Colonic mucosa (tissue), 1 donor: ENCODE data around the gene ZDHHC8.

DNA sequence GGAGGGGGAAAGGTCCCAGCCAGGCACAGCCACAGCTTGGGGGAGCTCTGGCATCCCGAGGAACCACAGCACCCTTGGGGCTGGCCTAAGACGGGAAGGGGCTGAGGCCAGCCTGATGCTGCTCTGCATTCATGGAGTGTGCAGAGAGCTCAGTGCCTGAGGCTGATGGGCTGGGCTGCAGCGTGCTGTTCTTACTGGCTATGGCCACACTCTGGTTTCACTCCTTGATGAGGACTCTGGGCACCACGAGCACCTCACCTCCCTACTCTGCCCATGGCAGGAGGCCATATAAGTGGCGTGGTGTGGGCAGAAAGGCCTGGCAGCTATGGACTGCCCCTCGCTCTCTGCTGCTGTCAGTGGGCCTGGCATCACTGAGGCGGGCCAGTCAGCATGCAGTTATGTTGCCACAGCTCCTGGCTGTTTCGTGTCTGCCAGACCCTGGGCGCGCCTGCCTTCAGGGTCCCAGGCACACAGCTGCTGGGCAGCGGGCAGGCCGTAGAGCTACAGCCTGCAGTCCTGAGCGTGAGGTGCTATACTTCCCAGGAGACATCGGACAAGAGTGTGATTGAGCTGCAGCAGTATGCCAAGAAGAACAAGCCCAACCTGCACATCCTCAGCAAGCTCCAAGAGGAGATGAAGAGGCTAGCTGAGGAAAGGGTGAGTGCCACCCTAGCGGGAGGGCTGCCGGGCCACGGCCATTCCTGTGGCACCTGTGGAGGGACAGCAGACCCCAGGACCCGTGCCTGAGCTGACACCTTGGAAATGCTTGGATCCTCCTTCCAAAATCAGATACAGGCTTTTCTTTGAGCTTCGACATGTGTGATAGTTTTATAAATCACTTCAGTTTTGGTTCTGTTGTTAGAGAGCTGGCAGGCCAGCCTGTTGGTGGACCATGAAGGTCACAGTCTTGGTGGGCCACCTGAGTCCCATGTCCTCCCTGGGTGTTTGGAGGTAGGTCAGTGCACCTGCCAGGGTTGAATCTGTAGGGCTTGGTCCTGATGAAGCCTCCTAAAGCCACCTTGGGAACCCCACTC is 7.2 kb upstream of the RANBP1 start:
- PRO-cap = no peak

- PRO-cap = no peak
Measured at GRCh38 chr22:20112693-20113128, 3.2 kb upstream of the RANBP1 start.

DNA sequence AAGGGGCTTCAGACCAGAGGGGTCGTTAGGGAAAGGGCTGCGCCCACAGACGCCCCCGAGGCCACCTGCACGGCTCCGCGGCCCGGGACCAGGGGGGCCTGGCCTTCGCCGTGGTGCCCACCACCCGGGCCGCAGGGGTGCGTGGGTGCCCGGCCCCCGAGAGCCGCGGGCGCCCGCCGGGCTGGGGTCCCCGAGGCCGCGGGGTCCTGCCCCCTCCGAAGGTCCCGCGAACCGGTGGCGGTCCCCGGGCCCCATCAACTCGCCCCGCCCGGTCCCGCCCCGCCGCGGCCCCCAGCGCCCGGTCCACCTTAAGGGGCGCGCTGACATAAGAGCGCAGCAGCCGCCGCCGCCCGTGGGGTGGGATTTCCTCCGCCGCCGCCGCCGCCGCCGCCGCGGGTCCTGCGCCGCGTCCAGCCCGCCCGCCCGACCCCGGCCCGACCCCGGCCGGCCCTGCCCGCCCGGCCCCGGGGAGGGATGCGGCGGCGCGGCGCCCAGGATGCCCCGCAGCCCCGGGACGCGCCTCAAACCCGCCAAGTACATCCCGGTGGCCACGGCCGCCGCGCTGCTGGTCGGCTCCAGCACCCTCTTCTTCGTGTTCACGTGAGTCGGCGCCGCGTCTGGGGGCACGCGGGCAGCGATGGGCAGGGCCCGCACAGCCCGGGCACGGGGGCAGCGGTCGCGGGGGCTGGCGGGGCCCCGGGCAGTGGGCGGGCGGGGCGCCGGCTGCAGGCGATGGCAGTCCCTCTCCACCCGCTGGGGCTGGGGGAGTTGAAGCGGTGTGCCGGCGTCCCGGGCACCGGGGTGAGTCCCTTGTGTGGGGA is at the start of gene ZDHHC8:
ZDHHC8 (plus strand) TSS at position 353 of the 821 bp plus-strand sequence.
- PRO-cap = bidirectional peak, plus-strand start at position 362 of the sequence, minus-strand start at position 256 of the sequence; unidirectional peak, plus-strand start at position 362 of the sequence

- PRO-cap = no peak
Measured at GRCh38 chr22:20132273-20132782, 724 bp downstream of the ZDHHC8 start.

GRCh38 chr22:20320965-20321551 is 1.2 kb upstream of the DGCR6L start:
- PRO-cap = no peak

DNA sequence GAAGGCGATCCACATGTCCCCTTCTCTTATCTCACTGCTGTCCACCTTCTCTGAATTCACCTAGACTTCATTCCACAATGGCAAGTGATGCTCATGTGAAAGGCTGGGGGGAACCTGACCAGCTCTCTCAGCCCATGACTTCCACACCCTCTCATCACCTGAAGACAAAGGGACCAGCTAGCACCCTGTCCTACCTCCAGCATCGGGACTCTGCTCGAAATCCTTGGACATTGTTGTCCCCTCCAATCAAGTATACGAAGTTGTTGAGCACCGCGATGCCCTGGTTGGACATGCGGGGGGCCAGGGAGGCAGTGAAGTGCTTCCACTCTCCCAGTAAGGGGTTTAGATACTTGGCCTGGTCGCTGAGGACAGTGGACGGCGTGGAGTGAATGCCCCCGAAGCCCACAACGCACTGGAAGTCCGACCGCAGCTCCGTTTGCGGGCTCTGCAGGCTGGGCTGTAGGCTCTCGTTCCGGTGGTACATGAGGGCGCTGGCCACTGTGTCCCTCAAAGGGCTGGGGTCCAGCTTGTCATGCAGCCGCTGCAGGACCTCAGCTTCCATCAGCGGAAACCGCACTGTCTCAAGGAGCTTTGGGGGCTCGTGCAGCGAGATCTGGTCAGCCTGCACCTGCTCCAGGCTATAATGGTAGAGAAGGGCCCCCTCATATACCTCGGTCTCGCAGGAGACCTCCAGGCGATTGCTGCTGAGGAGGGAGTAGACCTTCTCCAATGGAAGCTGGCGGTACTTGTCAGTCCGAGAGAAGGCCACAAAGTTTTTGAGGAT is 27.2 kb upstream of the SCARF2 start:
- PRO-cap = no peak

DNA sequence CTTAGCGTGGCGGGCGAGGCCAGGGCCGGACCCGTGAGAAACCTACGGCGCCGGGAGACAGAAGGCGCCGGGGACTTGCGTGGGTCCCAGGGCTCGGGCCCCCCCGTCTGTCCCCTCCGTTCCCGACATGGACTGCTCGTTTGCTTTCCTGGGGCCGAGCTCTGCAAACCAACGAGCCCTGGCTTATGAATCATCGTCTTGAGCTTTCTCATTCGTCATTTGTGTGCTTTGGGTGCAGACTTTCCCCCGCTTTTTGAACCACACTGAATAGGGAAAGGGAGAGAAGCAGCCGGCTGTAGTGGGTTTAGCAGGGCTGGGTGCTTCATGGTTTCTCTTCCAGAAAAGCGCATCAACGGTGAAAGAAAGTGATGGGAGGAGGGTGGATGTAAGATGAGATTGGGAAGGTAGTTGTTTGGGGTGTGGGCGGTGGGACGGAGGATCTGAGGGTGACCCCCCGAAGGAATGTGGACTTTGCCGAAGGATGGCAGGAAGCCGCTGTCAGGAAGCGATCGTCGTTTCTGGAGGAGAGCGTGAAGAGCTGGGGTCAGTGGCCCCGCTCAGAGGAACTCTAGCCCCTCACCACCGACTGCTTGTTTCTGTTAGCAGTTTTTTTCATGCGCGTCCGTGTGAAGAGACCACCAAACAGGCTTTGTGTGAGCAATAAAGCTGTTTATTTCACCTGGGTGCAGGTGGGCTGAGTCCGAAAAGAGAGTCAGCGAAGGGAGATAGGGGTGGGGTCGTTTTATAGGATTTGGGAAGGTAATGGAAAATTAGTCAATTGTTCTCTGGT is 577 bp downstream of the MED15 start:
- PRO-cap = bidirectional peak, plus-strand start at position 266 of the sequence, minus-strand start at position 195 of the sequence

- PRO-cap = no peak
Measured at GRCh38 chr22:20555060-20555826, 47.8 kb downstream of the MED15 start.

- PRO-cap = no peak
Measured at GRCh38 chr22:20566759-20567696, 59.6 kb downstream of the MED15 start.

DNA sequence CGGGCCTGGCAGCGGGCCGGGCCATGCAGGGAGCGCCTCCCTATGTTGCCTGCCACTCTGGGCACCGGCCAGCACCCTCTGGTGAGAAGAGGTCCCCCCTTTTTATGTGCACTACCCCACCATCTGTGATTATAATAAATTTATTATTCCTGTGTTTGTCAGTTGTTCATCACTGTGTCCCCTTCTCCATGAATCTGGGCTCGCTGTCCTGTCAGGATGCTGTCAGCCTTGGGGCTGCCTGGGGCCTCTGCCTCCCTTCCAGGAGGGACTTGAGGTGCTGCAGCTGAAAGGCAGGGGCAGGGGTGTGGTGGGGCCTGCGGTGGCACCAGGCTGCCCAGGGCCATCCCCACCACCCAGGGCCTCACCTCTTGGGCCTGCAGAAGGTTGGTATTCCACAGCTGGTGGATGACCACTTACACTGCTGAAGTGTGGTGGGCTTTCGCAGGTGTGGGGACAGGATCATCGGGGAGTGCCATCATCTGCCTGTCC is 80.1 kb downstream of the MED15 start:
- PRO-cap = no peak

DNA sequence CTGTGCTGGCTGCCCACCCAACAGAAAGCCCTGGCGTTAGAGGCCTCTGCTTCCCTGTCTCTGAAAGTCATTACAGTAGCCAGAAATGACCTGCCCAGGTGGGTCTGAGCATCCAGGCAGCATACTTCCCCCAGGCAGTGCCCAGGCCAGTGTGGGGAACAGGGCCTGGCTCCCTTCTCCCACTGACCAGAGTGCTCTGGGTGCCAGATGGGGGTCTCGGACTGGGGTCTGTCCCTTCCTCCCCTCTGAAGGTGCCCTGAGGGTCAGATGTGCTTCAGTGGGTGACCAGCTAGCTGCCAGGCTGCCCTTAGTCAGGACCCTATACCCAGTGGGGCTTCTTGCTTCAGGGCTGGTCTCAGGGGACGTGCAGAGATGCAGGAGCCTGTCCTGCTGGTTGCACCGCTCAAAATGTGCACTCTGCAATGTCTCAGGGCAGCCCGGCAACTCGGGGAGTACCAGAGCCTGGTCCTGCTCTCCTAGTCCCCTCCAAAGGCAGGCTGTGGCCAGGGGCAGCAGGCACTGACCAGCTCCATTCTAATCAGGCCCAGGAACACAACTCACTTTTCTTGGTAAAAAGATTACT is 80.6 kb downstream of the MED15 start:
- PRO-cap = no peak

DNA sequence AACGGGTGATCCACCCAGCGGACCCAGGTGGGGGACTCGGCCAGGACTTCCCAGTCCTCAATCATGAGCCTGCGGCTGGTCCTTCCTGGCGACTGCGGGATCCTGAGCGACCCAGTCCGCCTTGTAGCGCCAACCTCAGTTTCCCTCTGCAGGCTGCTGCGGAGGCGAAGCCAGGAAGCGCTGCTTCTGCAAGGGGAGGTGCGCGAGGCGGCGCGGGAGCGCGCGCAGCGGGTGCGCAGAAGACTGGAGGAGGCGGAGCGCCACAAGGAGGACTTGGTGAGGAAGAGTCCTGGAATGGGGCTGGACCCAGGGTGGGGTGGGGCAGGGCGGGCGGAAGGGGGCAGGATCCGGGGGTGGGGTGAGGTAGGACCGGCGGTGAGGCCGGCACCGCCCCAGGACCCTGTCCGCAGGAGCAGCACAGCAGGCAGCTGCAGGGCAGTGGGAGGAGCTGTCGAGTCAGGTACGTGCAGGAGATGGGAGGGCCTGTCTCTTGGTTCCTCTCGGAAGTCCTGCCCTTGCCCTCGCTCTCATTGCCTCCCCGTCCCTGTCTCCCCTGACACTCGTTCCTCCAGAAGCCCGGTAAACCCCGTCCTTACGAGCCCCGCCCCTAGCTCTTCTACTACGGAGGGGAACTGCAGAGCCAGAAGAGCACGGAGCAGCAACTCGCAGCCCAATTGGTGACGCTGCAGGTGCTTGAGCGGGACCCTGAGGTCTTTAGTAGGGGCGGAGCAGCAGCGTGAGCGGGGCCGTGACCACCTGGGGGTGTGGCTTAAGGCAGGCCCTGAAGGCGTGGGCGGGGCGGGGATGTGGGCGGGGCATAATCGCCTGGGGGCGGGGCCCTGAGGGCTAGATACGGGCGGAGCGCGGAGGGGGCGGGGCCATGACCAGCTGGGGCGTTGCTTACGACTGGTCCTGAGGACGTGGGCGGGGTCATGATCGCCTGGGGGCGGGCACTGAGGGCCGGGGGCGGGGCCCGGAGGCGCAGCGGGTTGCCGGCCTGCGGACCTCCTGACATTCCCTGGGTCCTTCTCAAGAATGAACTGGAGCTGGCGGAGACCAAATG is 71.1 kb upstream of the SERPIND1 start:
- PRO-cap = bidirectional peak, plus-strand start at position 530 of the sequence, minus-strand start at position 402 of the sequence

GRCh38 chr22:20704137-20704339 is 69.9 kb upstream of the SERPIND1 start:
- PRO-cap = no peak

DNA sequence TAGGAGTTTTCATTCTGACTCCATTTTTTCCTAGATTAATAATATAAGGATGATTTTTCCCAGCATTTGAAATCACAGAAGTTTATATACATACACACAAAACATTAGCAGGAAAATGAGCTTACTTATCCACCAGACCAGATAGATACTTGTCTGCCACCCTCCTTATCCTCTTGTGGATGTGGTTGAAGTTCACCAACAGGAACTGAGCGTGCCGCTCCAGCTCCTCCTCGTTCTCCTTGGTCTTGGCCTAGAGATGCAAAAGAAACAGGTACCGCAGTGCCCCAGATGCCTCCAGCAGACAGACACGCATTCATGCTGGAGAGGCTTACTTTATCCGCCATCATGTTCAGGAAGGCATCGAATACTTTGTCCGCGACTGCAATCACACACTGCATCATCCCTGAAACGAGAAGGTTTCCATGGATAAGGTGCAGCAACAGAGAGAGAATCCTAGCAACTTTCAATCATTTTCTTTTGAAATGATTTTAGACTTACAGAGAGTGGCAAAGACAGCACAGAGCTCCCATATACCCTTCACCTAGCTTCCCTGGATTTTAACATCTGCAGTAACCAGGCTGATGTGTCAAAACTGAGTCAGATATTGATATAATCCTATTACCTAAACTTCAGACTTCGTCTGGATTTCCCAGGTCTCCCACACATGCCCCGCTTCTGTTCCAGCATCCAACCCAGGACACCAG is 21.0 kb upstream of the SERPIND1 start:
- PRO-cap = no peak

- PRO-cap = no peak
Measured at GRCh38 chr22:20783723-20784157, 9.8 kb downstream of the SERPIND1 start.

GRCh38 chr22:20819656-20819990 is 39.0 kb downstream of the PI4KA start:
- PRO-cap = no peak

- PRO-cap = unidirectional peak, minus-strand start at chr22:20917861
Measured at GRCh38 chr22:20917651-20918510, 674 bp downstream of the CRKL start.

- PRO-cap = no peak
Measured at GRCh38 chr22:20997111-20998114, 4.5 kb downstream of the THAP7 start.

- PRO-cap = no peak
Measured at GRCh38 chr22:21449665-21450811, 17.1 kb upstream of the TMEM191C start.

GRCh38 chr22:21455789-21456162 is 11.4 kb upstream of the TMEM191C start:
- PRO-cap = no peak